ENCODE measurements around the genes ZNF850 and ZFP30.

DNA sequence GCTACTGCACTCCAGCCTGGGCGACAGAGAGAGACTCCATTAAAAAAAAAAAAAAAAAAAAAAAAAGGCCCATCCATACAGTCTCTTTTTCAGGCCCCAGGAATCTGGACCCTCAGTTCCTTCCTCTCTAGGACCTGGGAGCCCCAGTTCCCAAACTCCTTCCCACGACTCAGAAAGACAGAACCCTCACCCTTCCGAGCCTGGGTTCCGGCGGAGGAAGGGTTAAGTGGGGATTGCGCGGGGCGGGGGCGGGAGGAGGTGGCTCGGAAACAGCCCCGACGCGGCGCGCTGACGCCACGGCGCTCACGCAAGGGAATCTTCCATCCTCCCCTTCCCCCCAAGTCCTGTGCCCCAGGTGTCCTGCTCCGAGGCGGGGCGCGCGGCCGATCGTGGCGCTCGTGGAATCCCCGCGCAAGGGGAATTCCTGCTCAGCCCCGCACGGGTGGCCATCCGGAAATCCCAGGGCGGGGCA lies 2.8 kb upstream of the HCST start:
- PRO-cap, result no peak
- RAMPAGE, long total RNA, result no peak

- PRO-cap, result no peak
- RAMPAGE, long total RNA, result no peak
These were observed 2.3 kb downstream of the HCST start for GRCh38 chr19:35904595-35904995.

DNA sequence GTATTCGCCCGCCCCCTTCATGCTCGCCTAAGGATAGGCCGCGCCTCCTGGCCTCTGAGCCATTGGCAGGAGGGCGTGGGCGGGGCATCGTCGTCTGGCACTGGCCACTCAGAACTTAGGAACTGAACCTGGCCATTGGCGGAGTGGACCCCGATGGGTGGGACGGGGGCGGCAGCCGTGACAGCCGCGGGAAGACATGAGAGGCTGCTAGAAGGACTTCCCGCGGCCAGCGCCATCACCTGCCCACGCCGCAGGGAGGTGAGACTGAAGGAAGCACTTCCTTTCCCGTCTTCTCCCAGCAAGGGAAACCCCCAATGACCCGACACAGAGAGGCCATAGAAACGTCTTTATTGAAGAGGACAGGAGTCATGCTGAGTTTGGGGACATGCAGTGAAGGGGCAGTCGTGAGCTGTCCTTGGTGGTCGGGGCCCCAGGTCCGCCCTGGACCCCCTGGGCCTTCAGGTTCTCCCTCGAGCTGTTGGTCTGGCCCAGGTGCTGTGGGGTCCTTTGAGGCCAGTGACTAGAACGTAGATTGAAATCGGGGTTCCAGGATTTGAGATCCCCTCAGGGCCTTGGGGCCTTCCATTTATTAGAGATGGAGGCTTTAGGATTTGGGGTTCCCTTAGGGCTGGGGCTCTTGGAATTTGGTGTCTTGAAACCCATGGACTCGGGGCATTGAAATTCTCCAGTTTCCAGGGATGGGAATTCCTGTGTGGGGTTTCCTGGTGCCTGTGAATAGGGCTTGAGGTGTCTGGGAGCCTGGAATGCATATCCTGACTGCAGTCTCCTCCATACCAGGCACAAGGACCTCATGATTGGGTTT lies 527 bp upstream of the ALKBH6 start:
- PRO-cap, result bidirectional peak, plus-strand start at position 135 of the sequence, minus-strand start outside the sequence
- RAMPAGE, long total RNA, result no peak

DNA sequence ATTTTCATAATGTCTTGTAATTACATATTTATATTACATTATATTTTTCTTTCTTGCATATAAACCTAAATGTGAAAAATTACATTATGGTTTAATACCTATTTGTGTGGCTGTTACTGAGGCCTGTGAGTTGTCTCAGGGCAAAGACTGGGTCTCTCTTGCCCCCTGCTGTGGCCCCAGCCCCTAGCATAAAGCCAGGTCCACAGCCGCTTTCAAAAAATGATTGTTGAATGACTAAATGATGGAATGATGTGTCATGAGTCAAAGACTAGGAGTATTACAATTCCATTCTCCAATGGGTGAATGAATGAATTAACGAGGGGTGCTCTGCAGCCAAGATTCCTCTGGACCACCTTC lies 964 bp downstream of the CLIP3 start:
- PRO-cap, result no peak
- RAMPAGE, long total RNA, result no peak

- PRO-cap, result no peak
- RAMPAGE, long total RNA, result no peak
These were observed 4.2 kb downstream of the WDR62 start for GRCh38 chr19:36058686-36059466.

GRCh38 chr19:36160446-36160809 lies 8.2 kb upstream of the COX7A1 start:
- PRO-cap, result no peak
- RAMPAGE, long total RNA, result no peak

DNA sequence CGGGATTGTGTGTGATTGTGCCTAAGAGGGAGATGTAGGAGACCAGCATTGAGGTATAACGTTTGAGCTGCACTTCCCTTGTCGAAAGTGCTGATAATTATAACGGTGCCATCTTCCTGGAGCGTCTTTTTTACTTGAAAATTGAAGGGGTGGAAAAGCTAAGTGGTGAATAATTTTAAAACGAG lies 407 bp downstream of the ZNF146 start:
- PRO-cap, result no peak
- RAMPAGE, long total RNA, result no peak

GRCh38 chr19:36215606-36215923 lies 659 bp downstream of the ZNF146 start:
- PRO-cap, result no peak
- RAMPAGE, long total RNA, result no peak

DNA sequence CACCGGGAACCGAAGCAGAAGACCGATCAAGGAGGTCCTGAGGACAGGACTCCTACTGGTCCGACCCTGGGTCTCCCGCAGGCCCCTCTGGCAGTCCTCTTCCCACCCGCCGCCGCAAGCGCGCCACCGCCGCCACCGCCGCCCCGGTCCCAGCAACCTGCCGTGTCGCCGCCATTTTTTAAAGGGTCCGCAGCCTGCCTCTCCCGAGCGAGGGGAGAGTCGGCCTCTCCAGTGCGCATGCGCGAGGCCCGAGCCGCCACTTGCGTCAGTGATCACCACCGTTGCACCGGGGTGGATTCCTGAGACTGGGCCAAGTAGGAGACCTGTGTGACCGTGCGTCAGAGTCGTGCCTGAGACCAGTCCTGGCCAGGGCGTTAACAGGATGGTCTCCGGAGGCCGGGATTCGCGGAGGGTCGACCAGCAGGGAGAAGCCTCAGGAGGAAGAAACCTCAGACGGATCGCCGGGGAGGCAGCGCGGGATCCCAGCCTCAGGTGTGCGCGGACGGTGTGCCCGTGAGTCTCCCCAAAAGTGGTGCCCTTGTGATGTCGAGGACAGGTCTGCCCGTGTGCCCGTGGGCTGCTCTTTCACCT lies 51.6 kb downstream of the ZNF146 start:
- PRO-cap, result no peak
- RAMPAGE, long total RNA, result no peak

DNA sequence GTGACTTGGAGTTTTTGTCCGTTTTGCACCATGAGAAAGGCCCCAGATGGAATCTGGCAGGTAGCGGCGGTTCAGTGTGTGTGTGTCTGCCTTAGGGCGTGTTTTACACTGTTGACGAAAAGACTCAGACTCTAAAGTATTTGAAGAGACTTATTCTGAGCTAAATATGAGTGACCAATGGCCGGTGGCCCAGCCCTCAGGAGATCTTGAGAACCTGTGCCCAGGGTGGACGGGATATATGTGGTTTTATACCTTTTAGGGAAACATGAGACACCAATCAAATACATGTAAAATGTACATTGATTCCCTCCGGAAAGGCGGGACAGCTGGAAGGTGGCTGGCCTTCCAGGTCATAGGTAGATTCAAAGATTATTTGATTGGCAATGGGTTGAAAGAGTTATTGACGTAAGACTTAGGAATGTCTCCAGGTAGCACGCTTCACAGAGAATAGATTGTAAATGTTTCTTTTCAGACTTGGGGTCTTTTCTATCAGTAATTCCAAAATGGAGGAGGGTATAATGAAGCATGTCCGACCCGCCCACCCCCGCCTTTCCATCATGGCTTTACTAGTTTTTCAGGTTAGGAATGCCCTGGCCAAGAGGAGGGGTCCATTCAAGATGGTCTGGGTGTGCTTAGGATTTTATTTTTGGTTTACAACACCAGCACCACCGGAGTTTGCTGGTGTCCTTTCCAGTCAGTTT lies 975 bp upstream of the ZNF529 start:
- PRO-cap, result no peak
- RAMPAGE, long total RNA, result no peak

DNA sequence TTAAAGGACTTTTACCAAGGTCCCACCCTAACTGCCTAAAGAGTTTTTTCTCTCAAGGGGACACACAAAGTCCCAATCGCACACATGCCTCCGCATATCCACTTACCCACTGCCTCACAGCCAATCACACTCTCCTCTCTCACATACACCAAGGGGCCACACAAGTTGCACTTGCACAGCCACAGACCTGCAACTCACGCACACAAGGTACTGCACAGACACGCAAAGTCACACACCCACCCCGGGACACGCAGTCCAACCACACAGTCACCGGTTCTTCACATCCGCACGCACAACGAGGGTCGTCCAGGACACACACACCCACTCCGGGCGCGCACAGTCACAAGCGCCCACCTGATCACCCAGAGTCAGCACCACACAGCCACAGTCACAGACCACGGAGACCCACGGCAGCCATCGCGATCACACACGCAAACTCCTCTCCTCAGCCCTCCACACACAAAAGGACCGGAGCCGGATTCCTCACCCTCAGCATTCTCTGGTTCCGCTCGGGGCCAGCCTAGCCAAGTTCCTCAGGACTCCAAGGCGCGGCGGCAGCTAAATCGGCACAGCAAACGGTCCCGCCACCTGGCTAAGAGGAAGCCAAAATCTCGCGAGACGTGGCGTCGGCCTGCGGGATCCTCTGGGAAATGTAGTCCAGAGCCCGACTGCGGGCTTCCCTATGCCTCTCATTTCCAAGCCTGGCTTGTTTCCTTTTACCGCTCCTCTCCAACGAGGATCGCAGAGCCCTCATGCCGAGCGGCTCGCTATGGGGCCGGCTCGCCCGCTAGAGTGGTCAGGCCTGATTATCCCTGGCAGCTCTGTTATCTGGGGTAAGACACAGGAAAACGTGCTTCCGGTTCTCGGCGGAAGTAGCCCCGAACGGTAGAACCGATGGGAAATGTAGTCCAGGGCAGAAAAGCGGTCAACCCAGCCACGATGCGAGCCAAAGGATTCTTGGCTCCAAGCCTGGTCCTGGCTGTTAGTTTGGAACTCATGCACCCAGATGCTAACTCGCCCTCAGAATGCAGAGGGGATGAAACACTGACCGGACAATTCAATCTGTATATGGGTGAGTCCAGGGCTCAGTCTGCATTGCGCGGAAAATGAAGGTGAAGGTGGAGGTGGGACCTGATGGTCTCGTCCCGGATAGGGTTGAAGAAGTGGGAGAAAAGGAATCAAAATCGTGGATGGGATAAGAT lies at the start of gene ZNF850:
Gene ZNF850, minus strand, starts transcription at position 570 of the 1,202 bp plus-strand sequence.
- PRO-cap, result unidirectional peak, minus-strand start at position 568 of the sequence
- RAMPAGE, long total RNA, result start-site peak on the minus strand centred at position 584 of the sequence, 32 bp wide, 34 and 34 reads in 2 replicates

GRCh38 chr19:37239302-37239736 lies 21.3 kb downstream of the ZNF383 start:
- PRO-cap, result no peak
- RAMPAGE, long total RNA, result no peak

- PRO-cap, result no peak
- RAMPAGE, long total RNA, result no peak
These were observed 30.8 kb upstream of the ZNF875 start for GRCh38 chr19:37303662-37304122.

GRCh38 chr19:37635848-37636320 lies 19.4 kb downstream of the ZFP30 start:
- PRO-cap, result no peak
- RAMPAGE, long total RNA, result no peak

- PRO-cap, result bidirectional peak, plus-strand start at chr19:37655579, minus-strand start at chr19:37655426
- RAMPAGE, long total RNA, result no peak
These were observed at the start of gene ZFP30 for GRCh38 chr19:37655317-37655960. Gene ZFP30, minus strand, starts transcription at chr19:37655465.

DNA sequence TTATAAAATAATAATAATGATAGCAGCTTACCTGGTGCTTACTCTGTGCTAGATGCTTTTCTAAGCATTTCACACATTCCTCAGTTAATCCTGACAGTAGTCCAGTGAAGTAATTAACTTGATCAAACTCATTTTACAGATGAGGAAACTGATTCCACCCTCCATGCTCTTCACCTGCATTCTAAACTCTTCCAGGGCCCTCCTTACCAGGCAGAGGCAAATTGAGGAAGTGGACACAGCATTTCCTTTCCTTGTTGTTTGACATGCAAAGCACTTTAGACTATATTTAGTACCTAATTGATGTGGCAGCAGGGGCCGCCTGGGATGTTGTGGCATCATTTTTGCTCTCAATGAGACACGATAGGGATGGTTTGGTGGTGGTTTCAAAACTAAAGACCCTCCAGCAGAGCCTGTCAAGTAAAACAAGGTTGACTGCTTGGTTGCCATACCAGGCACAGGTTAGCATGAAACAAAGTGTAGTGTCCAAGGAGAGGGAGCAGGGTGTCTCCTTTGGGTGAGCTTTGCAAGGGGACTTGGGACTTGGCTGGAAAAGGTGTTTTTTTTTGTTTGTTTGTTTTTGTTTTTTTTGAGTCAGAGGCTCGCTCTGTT lies 7.9 kb downstream of the SIPA1L3 start:
- PRO-cap, result bidirectional peak, plus-strand start at position 338 of the sequence, minus-strand start at position 183 of the sequence
- RAMPAGE, long total RNA, result no peak

- PRO-cap, result no peak
- RAMPAGE, long total RNA, result no peak
These were observed 79.4 kb downstream of the SIPA1L3 start for GRCh38 chr19:37986402-37986891.

- PRO-cap, result bidirectional peak, plus-strand start at chr19:38033750, minus-strand start at chr19:38033647; bidirectional peak, plus-strand start at chr19:38034029, minus-strand start at chr19:38033813
- RAMPAGE, long total RNA, result no peak
These were observed 126.5 kb downstream of the SIPA1L3 start for GRCh38 chr19:38033292-38034130.

DNA sequence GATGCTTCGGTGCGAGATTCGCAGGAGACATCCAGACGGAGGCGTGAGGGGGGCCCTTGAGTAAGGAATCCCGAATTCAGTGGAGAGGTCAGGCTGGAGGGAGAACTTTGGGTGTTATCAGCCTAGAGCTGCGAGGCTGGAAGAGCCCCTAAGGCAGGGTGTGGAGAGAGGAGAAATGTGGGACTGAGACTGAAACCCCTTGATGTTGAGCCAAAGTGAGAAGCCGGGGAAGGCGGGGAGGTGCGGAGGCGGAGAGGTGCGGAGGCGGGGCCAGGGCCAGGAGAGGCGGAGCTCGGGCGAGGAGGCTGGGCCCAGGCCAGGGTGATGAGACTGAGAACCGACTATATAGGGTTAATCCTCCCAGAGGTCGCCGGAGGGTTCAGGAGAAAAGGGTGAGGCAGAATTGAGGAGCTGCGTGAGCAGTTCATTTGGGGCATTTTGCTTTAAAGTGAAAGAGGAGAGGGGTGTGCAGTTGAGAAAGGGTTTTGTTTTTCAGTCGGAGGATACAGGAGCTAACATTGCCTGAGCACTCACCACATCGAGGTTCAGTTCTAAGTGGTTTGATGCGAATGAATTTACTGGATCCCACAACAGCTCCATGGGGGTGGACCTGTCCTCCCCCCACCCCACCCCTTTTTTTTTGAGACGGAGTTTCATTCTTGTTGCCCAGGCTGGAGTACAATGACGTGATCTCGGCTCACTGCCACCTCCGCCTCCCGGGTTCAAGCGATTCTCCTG lies 40.3 kb downstream of the DPF1 start:
- PRO-cap, result no peak
- RAMPAGE, long total RNA, result no peak

DNA sequence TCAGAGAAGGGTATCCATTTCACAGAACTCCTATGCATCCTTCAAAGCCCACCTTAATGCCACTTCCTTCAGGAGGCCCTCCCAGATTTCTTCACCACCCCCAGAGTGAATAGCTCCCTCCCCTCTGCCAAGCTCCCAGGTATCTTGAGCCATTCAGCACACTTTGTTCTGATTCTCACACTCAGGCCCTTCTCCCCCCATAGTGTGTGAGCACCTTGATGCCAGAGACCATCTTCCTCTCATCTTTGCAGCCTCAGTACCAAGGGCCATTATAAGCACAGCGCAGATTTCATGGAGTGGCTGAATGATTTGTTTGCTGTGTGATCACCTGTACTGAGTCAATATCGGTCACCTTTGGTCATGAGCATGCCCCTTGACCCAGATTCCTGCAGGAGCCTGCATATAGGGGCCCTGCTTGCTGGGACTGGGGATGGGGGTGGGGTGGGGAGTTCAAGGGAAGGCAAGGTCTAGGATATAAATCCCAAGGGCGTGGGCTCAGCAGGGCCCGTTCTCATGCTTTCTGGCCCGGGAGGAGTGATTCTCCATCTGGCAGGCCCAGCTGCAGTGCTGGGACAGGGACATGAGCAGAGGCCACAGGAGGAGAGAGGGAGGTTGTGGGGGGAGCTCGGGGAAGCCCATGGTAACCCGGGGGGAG lies 5.5 kb downstream of the PPP1R14A start:
- PRO-cap, result no peak
- RAMPAGE, long total RNA, result no peak